Placental epithelial cell (primary cell): ENCODE measurements around a stretch of chrX.

- CAGE, long polyA plus RNA, result no peak
Observed at GRCh38 chrX:19099-19298, 262.2 kb upstream of the PLCXD1 start.

DNA sequence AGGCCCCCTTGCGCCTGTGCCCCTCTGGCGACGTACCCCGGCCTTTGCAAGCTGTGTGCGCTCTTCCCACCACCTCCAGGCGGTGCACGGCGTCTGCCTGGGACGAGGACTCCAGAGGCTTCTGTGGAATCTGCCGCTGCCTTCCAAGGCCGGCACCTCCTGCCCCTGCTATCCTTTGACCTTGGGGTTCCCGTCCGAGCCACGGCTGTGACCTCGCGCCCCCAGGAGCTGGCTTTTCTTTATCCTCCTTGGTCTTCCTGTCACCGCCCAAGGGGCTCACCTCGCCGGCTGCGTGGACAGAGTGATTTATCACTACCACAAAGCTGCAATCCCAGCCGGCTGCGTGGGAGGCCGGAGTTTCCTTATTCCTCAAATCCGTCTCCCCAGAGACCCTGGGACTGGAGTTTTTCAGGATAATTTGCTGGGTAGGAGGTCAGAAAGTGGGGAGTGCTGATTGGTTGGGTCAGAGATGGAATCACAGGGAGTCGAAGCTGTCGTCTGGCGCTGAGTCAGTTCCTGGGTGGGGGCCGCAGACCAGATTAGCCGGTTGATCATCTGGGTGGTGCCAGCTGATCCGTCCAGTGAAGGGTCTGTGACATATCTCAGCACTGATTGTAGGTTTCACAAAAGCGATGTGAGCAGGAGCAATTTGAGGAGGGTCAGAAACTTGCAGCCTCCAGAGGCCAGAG lies 19.8 kb upstream of the PLCXD1 start:
- CAGE, long polyA plus RNA, result no peak

DNA sequence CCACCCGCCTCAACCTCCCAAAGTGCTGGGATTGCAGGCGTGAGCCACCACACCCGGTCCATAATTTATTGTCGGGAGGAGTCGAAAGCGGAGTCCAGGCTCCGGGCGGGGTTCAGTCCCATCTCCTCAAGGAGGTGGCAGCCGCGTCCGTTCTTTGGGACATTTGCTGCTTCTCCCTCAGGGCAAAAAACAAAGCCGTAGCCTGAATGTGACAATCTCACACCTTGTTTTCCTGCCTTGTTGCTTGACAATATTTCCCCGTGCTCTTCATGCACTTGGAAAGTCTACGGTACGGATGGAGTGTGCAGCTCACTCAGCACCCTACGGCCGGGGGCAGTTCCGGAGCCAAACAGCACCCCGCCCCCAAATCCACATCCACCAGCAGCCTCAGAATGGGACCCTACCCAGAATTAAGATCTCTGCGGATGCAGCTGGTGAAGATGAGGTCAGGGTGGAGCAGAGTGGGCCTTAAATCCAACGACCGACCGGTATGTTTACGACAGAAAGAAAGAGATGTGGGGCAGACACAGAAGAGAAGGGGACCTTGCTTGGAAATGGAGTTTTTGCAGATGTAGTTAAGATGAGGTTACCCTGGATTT lies 9.5 kb downstream of the GTPBP6 start:
- CAGE, long polyA plus RNA, result no peak

- CAGE, long polyA plus RNA, result no peak
Observed at GRCh38 chrX:331528-332142, 13.0 kb upstream of the GTPBP6 start.

DNA sequence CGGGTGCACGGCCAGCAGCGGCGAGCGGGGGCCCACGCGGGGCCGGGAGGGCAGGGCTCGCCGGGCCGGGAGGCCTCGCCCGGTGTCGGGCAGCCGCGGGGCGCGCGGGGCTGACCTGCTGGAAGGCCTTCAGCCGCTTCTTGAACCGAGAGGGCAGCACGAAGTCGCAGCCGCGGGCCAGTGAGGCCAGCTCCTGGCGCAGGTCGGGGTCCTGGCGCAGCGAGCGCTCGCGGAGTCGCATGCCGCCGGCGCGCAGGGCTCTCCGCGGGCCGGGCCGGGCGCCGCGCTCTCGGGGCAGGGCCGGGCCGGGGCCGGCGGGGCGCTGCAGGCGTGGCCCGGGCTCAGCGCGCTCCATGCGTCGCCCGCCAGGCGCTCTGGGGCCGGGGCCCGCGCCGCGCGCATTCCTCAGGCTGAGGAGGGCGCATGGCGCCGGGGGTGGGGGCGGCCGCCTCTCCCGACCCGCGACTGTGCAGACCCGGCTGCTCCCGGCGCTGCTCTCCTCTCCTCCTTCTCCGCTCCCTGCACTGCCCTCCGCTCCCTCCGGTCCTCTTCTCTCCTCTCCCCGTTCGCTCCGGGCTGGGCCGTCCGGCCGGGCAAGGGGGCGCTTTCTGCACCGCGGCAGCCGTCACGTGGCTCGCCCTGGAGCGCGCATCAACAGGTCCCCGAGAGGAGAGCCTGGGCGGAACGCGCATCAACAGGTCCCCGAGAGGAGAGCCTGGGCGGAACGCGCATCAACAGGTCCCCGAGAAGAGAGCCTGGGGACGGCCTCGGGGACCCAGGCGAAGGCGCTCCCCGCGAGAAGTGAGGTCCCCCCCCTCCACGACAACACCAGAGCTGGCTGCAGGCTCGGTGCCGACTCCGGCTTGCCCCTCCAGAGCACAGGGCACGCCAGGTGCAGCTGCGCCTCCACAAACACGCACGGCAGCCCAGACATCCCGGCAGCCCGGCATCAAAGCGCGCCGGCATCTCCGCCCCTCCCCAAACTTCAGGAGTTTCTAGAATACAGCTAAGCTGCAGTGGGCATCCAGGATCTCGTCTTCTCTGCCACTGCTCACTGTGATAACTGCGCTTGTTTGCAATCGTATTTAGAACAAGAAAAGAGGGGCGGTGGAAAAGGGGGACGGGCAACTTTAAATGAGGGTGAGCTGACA lies 12.9 kb downstream of the PPP2R3B start:
- CAGE, long polyA plus RNA, result no peak

- CAGE, long polyA plus RNA, result no peak
Observed at GRCh38 chrX:1060227-1060538, 152.3 kb downstream of the CRLF2 start.

DNA sequence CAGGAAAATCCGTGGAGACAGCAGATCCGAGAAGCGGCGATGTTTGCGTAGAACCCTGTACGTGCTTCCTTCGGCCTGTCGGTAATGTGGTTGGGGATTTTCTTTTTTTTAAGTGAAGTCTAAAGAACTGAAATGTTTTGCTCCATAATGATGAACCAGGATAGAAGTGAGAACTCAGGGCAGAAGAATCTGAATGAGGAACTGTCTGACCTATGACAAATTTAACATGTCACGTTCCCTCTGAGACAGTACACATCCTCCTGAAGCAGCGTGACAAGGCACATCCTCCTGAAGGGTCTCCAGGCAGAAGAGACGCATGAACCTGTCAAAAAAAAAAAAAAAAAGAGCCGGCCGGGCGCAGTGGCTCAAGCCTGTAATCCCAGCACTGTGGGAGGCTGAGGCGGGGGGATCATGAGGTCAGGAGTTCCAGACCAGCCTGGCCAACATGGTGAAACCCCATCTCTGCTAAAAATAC lies 6.2 kb downstream of the CSF2RA start:
- CAGE, long polyA plus RNA, result no peak

- CAGE, long polyA plus RNA, result no peak
Observed at GRCh38 chrX:1361761-1362781, 25.5 kb downstream of the IL3RA start.

- CAGE, long polyA plus RNA, result no peak
Observed at GRCh38 chrX:1401670-1402244, 9.8 kb upstream of the SLC25A6 start.

DNA sequence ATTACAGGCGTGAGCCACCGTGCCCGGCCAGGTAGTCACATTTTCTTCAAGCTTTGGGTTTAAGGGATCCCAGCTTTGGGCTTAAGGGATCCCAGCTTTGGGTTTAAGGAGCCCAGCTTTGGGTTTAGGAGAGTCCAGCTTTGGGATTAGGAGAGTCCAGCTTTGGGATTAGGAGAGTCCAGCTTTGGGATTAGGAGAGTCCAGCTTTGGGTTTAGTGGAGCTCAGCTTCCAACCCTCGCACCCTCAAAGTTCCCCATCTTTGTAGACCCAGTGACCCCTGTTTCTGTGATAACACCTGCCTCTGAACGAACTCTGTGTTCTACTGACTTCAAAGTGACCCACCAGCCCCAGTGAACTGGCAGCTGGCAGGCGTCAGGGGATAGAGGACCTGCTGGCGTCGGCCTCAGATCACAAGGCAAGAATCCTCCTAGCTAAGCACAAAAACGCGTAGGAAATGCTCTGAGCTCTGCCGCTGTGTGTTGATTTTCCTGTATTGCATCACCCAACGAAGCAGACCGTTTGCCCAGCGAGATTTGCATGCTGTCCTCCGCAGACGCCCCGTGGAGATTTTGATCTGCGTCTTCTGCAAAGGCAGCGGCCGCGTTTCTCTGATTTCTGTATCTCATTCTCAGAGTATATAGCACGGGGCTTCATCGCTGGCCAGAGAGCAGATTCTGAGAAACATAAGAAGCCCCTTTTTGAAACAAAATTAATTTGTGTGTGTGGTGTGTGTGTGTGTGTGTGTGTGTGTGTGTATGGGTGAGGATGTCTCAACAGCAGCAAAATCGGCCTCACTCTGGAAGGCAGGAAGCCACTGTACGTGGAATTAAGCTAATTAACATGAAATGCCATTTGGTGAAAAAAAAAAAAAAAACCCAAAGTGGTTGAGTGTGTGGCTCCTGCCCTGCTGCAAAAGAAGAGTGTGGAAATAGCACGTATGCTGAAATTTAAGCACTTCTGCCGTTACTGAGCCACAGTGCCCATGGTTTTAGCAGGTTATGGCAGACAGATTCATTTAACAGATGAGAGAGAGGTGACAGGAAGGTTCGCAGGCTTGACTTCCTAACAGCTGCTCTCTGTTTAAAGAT lies 29.1 kb upstream of the ASMTL start:
- CAGE, long polyA plus RNA, result no peak

- CAGE, long polyA plus RNA, result no peak
Observed at GRCh38 chrX:1486529-1487245, 34.0 kb upstream of the ASMTL start.

DNA sequence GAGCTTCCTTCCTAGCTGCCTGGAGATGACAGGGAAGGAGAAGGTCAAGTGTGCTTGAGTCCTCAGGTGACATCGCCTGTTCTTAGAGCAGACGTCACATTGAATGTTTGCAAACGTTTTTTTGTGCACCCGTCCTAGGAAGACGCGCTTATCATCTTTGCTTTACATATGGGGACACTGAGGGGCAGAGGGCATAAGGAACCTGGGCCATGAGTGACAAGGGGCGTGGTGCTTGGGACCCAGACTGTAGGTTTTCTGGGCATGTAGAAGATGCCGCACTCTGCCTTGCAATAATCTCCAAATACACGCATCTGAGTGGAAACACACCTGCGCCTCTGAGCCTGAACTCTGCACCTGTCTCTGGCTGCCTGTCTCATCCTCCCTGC lies 34.5 kb upstream of the ASMTL start:
- CAGE, long polyA plus RNA, result no peak

- CAGE, long polyA plus RNA, result no peak
Observed at GRCh38 chrX:1591959-1592278, 515 bp downstream of the AKAP17A start.

GRCh38 chrX:1593239-1593680 lies 1.9 kb downstream of the AKAP17A start:
- CAGE, long polyA plus RNA, result no peak

DNA sequence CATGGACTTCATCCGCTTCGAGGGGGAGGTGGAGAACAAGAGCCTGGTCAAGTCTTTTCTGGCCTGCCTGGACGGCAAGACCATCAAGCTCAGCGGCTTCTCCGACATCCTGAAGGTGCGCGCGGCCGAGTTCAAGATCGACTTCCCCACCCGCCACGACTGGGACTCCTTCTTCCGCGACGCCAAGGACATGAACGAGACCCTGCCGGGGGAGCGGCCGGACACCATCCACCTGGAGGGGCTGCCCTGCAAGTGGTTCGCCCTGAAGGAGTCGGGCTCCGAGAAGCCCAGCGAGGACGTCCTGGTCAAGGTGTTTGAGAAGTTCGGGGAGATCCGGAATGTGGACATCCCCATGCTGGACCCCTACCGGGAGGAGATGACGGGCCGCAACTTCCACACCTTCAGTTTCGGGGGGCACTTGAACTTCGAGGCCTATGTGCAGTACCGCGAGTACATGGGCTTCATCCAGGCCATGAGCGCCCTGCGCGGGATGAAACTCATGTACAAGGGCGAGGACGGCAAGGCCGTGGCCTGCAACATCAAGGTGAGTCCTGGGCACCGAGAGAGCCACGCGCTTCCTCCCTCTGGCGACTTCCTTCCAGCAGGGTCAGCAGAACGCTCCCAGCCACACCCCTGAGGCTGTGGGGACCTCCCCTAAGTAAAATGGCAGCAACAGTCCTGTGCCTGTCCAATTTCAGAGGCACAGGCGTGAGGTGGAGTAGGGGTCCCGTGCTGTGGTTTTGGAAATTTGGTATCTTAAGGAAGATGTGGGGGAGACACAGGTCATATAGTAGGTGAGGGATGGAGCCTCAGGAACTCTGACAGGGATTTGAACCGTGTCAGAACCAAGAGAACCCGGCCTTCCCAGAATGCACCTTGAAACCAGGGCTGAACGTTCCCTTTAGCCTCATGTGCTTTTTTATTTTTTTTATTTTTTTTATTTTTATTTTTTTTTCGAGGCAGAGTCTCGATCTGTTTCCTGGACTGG lies 2.6 kb downstream of the AKAP17A start:
- CAGE, long polyA plus RNA, result no peak

- CAGE, long polyA plus RNA, result no peak
Observed at GRCh38 chrX:1601320-1602640, 10.4 kb downstream of the AKAP17A start.

GRCh38 chrX:1886841-1887144 lies 271.9 kb downstream of the ASMT start:
- CAGE, long polyA plus RNA, result no peak

- CAGE, long polyA plus RNA, result no peak
Observed at GRCh38 chrX:1925009-1925464, 310.2 kb downstream of the ASMT start.

DNA sequence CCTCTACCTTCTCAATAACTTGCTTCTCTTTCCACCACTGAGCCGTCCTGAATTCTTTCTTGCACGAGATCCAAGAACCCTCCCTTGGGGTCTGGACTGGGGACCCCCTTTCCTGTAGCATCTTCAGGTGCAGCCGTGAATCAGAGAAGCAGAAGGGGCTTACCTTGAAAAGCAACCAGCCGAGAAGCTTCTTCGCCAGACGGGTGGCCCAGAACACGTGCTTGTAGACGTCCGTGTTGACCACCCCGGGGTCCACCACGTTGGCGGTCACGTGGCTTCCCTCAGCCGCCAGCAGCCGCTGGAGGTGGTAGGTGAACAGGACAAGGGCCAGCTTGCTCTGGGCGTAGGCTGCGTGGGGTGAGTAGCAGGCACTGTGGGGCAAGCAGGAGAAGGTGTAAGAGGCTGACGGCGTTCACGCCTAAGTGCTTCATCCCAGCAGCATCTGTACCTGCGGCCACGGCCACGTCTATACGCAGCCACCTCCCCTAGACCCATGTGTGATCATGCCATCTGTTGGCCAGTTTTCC lies 257.9 kb downstream of the DHRSX start:
- CAGE, long polyA plus RNA, result no peak

GRCh38 chrX:2472883-2473560 lies 27.8 kb downstream of the DHRSX start:
- CAGE, long polyA plus RNA, result no peak